SK-N-MC (cell line): ENCODE measurements around a stretch of chr2.

DNA sequence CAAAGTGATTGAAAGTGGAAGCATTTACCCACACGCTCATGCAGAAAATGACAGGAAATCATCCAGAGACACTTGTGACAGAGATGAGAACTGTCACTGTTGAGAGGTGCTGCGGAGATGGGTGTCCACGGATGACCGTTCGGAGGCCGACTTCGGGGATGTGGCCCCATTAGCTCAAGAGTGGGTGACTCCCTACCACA is 81.4 kb upstream of the YWHAQ start:
- RRBS: no CpG with 5 or more reads among the region's 7 CpGs

GRCh38 chr2:9714817-9715066 is 83.9 kb upstream of the YWHAQ start:
- RRBS: no CpG with 5 or more reads among the region's 9 CpGs

GRCh38 chr2:9752440-9753164 is 90.7 kb upstream of the TAF1B start:
- RRBS: no CpG with 5 or more reads among the region's 20 CpGs

DNA sequence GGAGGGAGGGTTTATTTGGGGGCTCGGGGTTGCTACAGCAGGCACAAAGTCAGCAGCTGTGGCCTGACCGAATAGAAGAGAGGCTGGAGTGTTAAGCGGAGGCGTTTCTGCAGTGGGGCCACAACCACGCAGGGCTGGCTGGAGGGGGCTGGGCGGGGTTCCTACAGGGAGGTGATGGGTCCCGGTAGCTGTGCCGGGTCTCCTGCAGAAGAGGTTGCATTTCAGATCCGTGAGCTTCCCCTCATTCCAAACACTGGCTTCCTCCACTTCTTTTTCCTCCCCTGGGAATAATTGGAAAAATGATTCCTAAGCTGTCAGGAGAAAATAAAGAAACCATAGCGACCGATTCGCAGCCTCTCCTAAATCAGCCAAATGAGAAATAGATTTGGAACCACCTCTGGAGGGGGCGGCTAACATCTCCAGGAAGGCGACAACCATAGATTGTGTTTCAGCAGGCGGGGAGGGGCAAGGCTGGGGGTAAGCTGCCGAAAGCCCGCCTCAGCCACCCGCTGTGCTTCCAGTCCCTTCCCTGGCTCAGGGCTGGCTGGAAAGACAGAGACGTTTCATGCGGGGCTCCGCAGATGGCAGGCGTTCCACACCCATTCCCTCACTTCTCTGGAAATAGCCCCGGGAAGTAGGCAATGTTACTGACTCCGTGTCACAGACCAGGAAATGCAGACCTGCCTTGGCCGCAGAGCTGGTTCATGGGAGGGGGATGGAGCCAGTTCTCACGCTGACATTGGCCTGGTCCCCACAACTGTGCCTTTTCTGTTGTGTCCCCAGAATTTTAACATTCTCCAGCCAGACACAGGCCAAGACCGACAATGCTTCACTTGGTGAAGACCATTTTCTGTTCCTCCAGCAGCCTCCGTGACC is 85.5 kb upstream of the TAF1B start:
- RRBS: no CpG with 5 or more reads among the region's 28 CpGs

DNA sequence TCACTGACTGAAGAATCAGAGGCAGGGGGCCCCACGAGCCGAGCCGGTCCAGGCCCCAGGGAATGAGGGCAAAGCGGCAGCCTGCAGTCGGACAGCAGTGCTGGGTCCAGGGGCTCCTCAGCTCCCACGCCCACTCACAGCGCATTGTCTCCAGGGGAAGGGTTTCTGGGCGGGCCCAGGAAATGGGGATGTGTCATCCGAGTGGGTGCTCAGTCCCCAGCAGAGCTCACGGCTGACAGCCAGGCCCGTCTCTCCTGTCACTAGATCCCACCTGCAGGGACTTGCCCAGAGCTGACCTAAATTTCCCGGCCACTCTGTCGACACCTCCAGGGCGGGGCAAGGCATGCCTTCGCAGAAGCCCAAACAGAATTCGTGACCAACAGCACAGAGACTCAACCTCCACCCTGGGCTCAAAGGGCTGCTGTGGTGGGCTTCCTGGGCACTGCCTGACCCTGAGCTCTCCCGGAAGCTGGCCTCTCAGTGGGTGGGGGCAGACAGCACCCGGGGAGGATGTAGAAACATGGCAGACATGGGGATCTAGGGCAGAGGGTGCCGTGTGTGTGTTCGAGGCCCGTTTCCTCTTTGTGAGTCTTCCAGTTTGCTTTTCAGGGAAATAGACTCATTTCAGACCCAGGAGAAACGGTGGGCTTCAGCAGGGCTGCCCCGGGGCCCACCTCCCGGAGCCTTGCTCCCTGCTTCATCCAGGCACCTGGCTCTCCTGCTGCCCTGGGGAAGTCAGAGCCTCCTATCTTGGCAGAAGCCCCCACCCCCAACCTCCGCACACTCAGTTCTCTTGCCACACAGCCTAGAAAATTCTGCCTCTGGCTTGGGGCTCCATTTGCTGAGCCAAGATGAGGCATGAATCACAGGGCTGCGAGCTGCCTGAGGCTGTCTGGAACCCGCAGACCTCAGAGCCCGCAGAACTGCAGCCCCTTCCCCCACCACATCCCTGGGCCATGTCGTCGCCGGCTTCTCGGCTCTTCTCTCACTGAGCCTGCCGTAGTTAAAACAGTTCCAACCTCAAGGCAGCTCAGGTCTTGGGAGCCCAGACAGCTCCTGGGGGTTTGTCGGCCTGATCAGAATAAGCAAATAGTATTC is 41.9 kb upstream of the TAF1B start:
- RRBS: 73% methylated on average over 4 of the region's 34 CpGs

GRCh38 chr2:9997992-9998402 is 45.4 kb upstream of the KLF11 start:
- RRBS: no CpG with 5 or more reads among the region's 7 CpGs

DNA sequence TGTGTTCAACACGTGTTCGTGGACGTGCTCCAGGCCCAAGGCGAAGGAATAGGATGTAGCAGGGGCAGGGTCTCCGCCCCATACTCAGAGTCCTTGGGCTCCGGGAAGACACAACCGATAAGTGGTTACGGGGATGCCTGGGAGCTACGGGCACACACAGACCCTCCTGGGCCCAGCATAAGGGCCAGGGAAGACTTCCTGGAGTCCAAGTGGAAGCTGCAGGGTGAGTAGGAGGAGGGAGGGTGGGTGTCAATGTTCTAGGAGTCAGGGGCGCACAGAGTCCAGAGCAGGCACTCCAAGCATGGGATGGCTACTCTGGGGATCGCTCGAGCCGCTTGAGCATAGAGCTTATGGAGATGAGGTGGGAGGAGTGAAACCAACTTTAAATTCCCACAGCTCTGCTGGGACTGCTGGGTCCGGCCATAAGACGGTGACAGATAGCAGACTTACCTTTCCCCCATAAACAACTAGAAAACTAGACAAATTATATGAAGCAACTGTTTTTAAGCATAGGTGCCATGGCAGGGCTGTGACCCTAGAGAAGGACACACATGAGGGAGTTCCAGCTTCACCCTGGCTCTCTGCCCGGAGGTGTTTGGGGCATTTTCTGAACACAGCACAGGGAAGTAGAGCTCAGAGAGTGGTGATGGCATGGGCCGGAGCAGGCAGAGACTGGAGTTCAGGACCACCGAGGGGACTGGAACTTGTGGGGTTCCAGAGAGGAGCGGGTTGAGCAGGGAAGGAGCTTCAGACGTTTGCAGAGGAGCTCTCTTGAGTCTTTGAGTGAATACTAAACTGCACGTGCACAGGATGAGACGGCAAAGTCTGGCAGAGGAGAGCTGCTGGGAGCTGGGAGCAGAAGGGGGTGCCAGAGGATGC is 26.8 kb upstream of the KLF11 start:
- RRBS: 96% methylated on average over 2 of the region's 22 CpGs

DNA sequence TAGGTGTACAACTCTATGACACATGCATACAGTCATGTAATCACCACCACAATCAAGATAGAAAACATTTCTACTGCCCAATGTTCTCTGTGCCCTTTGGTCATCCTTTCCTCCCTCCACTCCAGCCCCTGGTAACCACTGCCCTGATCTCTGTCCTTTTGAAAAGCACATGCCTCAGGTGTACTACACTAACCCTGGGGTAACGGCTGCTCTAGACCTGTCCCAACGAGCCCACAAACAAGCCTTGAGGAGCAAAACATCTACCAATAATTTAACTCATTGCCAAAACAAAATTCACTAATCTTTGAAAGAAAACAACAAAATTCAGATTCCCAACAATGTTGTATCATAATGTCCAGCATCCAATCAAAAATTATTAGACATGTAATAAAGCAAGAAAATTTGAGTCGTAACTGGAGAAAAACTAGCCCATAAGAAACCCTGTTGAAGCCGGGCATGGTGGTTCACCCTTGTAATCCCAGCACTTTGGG is 25.9 kb upstream of the KLF11 start:
- RRBS: no CpG with 5 or more reads among the region's 4 CpGs

- RRBS: no CpG with 5 or more reads among the region's 18 CpGs
Measured at GRCh38 chr2:10036031-10037154, 7.0 kb upstream of the KLF11 start.

GRCh38 chr2:10135220-10136096 is 12.9 kb downstream of the RRM2 start:
- RRBS: no CpG with 5 or more reads among the region's 10 CpGs

GRCh38 chr2:10225918-10226501 is 76.7 kb upstream of the HPCAL1 start:
- RRBS: no CpG with 5 or more reads among the region's 14 CpGs

GRCh38 chr2:10400121-10400969 is 47.8 kb downstream of the ODC1 start:
- RRBS: 87% methylated on average over 2 of the region's 28 CpGs

DNA sequence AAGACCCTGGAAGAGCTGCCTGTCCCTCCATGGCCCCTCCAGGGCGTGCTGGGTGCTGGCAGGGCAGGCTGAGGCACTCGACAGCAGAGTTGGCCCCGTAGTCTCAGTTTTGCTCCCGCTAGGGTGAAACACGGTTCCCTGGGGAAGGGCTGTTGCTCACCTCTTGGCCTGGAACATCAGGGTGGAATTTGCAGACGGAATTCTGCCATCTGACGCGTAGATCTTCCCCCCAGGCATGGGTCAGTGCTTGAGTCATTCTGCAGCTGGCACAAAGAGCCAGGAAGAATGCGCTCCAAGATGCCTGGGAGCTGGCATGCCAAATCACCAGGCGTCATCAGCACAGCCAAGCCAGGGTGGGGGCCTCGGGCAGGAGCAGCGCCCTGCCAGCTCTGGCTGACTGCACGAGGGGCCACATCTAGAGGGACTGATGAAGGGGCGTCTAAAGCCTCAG is 42.7 kb downstream of the ODC1 start:
- RRBS: no CpG with 5 or more reads among the region's 14 CpGs

- RRBS: no CpG with 5 or more reads among the region's 28 CpGs
Measured at GRCh38 chr2:10690284-10690769, 552 bp upstream of the NOL10 start.

DNA sequence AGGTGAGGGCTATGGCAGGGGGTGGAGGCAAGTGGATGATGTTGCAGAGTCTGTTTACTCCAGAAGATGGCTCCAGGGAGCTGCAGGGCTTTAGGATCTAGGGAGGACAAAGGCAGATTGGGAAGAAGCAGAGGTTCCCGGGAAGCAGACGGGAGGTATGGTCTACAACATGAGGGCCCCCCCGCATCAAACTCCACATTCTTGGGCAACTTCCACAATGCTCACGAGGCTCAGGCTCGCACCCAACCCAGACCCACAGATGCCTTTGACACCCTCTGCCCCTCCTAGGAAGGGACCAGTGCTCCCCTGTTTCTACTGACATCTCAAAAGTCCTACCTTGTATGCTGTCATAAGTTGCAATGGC is 12.0 kb upstream of the ATP6V1C2 start:
- RRBS: no CpG with 5 or more reads among the region's 5 CpGs

GRCh38 chr2:10712134-10712545 is 9.3 kb upstream of the ATP6V1C2 start:
- RRBS: no CpG with 5 or more reads among the region's 5 CpGs

DNA sequence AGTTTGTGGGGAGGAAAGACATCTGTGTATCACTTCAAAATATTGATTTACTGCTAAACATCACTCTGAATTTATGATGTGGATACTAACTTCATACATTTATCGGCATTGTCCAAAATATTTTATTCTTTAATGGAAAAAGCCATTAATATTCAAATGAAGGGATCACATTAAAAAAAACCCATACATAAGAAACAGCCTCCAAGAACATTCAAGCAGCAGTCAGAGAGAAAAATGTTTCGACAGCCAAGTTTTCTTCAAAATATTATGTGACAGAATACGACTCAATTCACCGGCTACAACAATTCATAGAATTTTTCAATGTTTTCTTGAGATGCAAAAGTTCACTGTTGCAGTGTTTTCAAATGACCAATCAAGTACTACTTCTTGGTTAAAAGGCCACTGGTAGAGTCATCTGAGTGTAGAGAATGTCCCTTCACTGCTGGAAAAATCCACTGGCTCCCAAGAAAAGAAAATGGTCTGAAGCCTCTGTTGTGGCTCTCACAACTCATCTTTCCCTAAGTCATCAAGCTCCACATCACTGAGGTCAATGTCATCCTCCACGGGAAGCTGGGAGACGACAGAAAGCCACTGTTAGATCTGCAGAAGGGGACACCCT is 28.7 kb downstream of the PDIA6 start:
- RRBS: no CpG with 5 or more reads among the region's 6 CpGs

DNA sequence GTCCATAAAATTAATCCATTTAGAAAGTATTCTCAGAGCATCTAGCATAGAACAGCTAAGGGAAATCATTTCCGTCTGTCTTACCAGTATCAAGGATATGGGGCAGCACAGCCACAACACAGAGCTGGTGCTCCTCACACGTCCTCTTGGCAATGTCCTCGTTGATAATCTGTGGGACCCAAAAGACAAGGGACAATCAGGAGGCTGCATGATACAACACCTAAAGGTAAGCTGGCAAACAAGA is 23.9 kb downstream of the PDIA6 start:
- RRBS: no CpG with 5 or more reads among the region's 3 CpGs

- RRBS: no CpG with 5 or more reads among the region's 8 CpGs
Measured at GRCh38 chr2:10790634-10791379, 21.8 kb downstream of the PDIA6 start.

DNA sequence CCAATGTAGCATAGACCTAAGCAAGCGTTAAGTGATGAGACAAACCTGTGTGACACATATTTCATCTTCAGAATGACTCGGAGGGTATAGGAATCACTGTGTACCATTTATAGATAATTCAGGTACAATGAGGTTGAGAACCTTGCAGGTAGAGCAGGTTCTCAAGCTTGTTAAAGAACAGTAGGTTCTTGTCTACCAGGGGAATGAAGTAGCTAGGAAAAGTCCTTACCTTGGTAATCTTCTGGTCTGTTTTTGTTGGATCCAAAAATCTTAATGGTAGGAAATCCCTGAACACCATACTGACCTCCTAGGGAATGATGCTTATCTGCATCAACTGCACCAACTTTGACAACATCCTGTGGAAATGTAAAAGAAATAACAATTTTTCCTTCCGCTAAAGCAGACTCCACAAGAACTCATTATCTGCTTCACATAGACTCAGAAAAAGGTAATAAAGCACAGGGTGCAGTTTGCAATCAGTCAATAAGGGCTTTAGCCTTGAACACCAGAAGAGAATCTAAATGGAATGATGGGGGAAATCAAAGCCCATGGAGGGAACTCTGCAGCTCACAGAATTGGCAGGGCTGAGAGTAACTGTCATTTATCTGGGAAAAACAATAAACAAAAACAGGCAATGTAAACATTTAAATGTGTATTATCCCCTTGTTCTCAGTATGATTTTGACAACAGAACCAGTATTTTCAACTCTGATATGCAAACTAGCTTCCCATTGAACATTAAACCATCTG is 15.6 kb downstream of the PDIA6 start:
- RRBS: no CpG with 5 or more reads among the region's 3 CpGs